Cardiac ventricle fibroblast (primary cell): ENCODE measurements around the genes NUP43, ULBP1 and RAET1L.

GRCh38 chr6:149366270-149366962, 33.6 kb upstream of the SUMO4 start:
- RAMPAGE, long total RNA, result no peak

DNA sequence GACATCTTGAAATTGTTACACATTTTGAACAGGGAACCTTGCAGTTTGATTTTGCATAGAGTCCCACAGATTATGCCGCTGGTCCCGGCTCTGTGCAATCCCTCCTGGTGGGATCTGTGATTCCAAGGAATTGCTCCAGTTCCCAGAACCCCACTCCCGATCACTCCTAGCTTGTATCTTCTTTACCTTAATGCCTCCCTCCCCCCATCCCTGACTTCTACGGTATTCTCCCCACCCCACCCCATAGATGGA, 38.4 kb downstream of the ZC3H12D start:
- RAMPAGE, long total RNA, result no peak

DNA sequence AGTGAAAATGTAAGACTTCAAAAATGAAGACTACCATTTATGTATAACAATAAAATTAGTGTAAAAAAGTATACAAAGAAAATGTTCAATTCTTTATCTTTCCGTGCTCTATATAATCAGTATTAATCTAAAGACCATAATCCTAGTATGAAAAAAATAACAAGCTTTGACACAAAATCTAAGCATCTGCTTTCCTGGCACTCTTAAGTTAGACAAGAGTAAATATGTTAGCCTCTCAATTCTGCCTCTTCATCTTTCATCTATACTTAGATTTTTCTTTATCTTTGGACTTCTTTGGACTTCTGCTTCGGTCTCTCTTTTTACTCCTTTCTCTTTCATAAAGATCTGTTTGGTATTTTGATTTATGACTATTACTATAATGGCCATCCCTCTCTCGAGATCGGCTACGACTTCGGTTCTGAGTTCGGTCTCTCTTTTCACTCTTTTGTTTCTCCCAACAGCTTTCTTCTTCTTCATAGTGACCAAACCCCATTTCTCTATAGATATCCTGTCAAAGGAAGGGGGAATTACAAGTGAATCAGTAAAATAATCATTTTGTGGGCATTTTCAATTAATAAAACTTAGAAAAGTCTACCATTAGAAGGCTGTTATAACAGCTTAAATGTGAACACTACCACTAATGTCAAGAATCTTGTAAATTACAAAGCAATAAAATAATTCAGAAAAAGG, 20.5 kb upstream of the ZC3H12D start:
- RAMPAGE, long total RNA, result no peak

GRCh38 chr6:149745696-149746902, at the start of gene NUP43:
TSS of gene NUP43 (minus strand) at chr6:149746529.
- RAMPAGE, long total RNA, result no peak

DNA sequence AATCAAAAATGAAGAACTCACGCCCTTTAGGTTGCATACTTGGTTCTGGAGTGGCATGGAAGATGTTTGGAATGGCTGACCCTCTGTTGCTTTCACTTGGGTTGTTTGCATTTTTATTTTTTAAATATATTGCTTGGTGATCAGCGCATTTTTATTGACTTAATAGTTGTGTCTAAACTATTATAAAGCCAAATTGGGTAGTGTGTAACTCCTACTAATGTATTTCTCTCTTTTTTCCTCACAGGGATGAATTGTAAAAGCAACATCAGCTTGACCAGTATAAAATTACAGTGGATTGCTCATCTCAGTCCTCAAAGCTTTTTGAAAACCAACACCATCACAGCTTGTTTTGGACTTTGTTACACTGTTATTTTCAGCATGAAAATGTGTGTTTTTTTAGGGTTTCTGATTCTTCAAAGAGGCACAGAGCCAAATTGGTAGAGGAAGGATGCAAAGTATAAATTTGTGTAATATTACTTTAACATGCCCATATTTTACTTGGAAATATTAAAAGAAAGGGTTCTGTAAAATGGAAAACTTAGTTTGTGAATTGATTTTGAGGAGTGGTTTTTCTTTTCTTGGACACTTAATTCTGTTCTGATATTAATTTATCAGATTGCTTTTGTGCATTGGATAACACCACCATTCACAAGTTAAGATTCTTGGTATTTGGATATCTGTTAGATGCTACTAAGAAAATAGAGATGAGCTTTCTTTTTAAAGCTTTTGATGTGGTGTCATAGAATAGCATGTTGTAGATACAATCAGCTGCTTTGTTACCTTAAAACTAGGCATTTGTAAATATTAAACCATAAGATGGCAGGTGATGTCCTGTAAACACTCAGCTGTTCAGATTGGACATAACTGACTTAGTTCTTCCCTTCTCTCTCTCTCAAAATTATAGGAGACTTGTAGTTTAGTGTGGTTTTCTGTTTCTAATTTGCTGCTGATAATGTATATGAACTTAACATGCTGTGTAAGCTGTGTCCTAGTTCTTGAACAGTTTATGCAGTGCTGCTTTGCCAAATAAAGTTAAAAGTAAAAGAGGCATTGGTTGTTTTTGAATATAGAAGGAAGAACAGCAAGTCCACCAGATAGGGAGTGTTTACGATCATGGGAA, 53.4 kb downstream of the LRP11 start:
- RAMPAGE, long total RNA, result no peak

- RAMPAGE, long total RNA, result no peak
Measured at GRCh38 chr6:149855469-149856126, 8.6 kb downstream of the LRP11 start.

- RAMPAGE, long total RNA, result no peak
Measured at GRCh38 chr6:149963491-149964328, at the start of gene ULBP1. TSS of gene ULBP1 (plus strand) at chr6:149963943.

- RAMPAGE, long total RNA, result no peak
Measured at GRCh38 chr6:150025360-150025919, at the start of gene RAET1L. TSS of gene RAET1L (minus strand) at chr6:150025532.

DNA sequence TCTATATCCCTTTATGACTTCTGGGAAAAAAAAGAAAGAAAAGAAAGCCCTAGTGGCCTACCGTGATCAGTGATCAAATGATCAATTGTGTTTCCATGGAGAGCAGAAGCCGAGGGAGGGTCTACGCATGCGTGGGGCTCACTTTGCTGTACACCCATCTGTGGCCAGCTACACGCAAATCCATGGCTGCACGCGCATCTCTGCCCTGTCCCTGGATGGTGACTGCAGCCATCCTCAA, 695 bp upstream of the ULBP3 start:
- RAMPAGE, long total RNA, result no peak

DNA sequence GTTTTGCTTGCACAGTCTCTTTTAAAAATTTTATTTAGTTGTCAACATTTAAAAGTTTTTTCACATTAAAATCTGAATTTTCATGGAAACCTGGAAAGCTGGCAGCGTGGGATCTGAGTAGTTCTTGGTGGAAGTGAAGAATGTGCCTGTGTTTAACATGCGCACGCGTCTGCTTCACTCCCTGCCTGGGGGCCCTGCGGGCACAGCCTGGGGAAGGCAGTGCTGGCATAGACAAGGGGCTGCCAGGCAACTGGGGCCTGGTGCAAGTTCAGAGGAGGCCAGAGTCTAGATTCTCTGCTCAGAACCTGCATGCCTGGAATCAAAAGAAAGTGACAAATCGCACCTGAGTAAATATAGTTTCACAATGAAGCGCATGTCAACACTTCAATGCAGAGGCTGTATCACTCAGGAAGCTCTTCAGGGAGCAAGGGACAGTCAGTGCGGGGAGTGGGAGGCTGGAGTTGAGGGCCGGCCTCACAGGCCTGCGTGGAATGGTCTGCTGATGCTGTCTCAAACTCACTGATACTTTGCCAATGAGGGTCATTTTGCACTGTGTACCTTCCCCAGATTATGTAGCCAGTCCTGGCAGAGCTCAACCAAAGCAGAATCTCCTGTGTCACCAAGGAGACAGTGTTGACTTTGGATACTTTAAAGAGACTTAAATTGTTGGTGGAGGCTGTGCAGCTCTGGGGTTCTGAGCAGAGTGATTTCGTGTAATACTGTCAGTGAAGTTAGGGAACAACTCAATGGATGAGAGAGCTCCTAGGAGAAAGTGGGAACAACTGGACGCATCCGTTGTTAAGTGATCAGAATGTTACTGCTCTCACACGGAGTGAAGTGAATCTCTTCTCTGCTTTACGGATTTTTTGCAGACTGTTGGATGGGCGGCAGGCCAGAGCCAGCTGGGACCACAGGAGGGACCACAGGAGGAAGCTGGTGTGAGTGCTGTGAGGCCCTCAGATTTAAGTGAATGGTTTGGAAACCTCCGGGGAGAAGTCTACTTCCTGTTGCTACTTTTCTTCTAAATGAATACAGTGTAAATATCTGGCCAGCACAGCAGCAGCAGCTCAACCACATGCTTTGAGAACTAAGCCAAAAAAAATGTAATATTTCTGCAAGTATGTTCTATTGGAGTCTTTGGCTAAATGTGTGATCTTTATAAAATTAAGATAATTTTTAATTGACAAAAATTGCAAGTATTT, 23.9 kb upstream of the PPP1R14C start:
- RAMPAGE, long total RNA, result no peak

GRCh38 chr6:150153436-150154020, 10.7 kb downstream of the PPP1R14C start:
- RAMPAGE, long total RNA, result no peak

DNA sequence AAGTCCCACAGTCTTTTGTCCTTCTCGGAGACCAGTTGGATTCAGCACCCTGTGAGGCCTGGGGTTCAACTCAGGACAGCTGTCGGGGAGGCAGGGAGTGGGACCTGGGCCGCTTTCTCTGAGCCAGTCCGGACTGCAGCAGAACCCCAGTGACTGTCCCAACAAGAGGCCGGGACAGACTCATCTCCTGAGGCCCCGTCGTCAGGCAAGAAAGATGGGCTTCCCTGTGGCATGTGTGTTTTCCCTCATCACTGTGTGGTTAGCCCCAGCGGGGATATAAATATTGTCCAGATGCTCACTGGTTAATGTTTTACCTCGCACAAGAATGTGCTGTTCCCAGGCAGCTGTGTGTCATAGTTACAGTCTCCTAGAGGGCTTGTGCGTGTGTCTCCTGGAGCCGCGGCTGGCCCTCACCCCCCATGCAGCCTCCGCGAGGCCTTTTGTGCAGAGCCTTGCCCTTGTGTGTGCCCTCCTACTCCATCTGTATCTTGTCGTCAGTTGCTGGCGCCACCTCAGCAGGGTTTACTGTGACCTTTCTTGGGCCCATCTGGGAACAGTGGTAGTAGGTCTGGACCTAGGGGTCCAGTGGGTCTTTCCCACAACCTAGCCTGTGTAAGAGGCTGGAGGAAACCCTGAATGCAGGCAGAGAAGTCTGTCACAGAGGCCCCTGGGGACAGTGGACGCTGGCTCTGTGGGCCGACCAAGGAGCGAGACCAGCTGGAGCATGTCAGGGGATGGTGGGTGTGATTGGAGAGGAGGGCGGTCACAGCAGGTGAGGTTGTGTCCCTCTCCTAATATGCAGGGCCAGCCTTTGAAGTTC, 35.0 kb downstream of the PPP1R14C start:
- RAMPAGE, long total RNA, result no peak

- RAMPAGE, long total RNA, result no peak
Measured at GRCh38 chr6:150248545-150249055, 105.8 kb downstream of the PPP1R14C start.

DNA sequence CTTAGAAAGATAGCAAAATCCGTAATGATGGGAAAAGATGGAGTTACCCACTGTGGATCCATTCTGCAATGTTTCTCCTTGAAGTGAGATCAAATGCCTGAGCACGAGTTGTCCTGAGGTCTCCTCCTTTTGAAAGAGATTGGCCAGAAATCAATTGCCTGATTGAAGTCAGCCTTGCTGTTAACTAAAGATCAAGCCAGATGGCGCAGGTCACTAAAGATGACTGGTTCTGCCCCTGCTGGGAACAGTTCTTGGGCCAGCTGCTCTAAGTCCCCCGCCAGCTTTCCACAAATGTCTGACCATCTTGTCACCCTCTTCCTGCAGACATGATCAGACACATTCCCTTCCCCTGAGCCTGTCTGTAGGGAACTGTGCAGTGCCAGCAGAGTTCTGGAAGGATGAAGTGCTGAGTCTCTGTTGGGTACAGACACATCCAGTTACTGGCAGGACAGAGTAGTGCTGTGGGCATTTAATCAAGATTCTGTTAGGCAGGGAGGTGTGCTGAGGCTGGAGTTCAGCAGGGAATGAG, 100.6 kb upstream of the IYD start:
- RAMPAGE, long total RNA, result no peak

- RAMPAGE, long total RNA, result no peak
Measured at GRCh38 chr6:150641296-150641882, 41.7 kb downstream of the PLEKHG1 start.

DNA sequence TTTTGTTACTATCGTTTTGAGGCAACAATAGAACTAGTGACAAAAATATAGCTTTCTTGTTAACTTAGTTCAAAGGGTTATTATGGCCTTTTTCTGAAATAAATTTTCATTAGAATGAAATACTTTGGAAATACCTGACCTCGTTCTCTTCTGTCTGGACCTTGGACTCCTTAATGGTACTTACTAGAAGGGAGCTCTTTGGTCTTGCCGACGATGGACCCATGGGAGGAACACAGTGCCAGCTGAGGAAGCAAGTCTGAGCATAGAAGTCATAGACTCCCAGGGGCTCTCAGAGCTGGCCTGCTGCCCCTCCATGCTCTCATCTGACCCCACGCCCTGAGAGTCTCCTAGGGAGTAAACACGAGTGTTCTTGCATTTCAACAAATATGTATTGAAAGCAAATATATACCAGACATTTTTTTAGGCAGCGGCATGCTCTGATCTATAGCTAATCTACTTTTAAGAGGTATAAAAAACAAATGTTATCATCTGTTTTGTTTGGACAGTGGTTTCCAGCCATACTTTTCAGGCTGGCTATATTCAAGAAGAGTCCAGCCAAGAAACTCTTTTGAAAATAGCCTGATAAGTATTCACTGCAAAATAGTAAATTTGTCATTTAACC, 87.9 kb downstream of the PLEKHG1 start:
- RAMPAGE, long total RNA, result no peak

DNA sequence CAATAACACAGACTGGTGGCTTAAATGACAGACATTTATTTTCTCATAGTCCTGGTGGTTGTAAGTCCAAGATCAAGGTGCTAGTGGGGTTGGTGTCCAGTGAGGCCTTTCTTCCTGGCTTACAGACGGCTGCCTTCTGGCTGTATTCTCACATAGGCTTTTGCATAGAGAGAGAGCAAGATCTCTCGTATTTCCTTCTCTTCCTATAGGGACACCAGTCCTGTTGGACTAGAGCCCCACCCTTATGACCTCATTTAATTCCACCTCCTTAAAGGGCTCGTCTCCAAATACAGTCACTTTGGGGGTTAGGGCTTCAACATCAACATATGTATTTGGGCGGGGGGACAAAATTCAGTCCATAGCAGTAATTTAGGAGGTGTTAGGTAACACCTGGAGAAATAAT, 105.0 kb downstream of the PLEKHG1 start:
- RAMPAGE, long total RNA, result no peak

DNA sequence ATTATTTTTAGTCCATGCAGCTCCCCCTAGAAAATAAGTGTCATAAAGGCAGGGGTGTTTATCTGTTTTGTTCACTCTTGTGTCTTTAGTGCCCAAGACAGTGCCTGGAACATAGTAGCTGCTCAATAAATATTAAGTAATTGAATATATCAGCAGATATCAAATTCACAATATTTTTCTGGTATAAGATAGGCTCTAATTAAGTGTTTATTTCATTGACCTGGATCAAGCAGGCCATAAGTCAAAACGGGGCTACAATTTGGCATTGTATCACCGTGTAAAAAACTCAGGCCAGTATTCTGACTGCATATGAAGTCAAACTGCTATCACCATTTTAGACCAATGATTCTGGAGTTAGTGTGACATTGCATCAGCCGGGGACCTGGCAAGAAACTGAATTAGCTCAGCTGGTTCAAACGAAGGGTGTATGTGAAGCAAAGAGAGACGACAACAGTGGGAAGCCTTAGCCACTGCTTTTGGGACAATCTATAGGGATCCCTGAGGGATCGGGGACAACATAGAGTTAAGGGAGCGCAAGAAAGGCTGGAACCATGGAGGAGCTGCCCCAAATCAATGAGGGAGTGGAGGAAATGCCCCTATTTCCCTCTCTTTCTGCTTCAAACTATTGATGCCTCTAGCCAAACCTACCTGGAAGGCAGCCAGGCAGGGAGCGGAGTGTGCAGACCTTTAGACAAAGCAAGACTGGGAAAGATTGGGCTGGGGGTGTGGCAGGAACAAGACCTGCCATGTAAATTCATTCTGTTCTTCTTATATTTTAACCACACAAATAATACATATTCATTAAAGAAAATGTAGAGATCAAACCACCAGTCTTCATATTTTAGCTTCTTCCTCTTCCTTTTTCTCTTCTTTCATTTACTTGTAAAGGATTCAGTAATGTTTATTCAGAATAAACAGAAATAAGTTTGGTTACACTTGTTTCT, 112.2 kb downstream of the PLEKHG1 start:
- RAMPAGE, long total RNA, result no peak

DNA sequence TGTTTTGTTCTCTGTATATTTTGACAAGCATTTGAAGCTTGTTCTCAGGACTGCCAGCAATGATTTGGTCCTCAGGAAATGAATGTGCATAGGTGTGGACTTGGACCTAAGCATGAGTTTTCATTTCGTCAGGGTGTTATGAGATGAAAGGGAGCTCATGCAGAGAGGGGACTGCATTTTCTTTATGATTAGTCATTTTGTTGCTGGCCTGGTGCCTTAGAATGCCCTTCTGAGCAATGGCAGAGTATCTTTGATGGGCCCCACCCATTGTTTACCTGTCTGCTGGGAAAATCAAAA, 51.6 kb upstream of the MTHFD1L start:
- RAMPAGE, long total RNA, result no peak

DNA sequence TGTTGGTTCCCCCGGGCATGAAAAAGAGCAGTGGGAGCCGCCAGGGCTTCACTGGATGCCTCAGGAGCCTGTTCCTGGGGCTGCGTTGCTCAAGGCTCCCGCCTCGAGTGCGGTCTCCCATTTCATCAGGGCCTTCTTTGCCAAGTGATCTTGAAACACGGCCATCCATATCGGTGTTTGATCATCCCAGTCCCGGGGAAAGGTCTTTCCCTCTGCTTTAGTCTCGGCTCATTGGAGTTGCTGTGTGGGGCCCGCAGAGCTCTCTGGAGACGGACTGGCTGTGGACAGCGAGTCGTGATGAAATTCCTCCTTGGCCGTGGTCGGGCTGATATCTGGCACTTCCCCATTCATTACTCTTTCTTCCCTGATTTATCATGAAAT, 71.6 kb downstream of the MTHFD1L start:
- RAMPAGE, long total RNA, result no peak